SP-49 (cell line): ENCODE measurements around the gene TSFM.

DNA sequence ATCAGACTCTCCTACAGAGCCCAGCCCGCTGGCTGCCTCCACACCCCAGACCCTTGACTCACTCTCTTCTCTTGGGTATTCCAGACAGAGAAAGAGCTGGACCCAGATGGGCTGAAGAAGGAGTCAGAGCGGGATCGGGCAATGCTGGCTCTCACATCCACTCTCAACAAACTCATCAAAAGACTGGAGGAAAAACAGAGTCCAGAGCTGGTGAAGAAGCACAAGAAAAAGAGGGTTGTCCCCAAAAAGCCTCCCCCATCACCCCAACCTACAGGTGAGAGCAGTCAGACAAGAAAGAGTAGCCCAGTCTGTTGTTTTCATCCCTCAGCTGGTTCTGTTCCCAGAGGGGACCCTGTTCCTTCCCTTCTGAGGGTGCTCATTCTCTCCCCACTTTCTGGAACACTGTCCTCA, 19.6 kb downstream of the AGAP2 start:
- PRO-cap, result no peak

- PRO-cap, result no peak
These were observed at the start of gene TSFM for GRCh38 chr12:57782430-57783403. Gene TSFM, plus strand, starts transcription at chr12:57782787.

DNA sequence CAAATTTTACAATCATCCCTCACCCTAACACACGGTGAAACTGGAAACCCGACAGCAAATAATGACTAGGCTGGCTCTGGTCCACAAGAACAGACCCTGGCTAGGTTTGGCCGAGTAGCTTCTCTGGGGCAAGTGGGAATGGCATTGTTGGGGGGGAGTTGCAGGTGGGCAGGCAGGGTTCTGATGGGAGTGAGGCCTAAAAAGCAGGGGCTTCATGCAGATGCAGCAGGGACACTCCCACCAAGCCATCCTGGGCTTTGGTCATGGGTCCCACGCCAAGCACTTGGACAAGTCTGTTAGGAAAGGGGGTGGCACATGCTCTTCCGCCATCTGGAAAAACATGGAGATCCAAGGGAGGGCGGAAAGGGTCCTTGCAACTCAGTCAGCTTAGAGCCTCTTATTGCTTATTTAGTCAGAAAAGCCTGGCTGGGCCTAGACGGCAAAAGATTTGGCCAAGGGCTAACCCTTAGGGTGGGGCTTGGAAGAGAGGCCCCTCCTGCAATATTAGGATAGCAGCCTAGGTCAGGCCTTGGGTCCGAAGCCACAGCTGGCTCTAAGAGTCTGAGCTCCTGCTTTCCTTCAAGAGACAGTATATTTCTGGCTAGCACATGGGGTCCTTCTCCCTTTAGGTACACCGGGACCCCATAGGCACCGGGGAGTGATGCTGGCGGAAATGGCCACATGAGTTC, 2.7 kb upstream of the AVIL start:
- PRO-cap, result no peak

DNA sequence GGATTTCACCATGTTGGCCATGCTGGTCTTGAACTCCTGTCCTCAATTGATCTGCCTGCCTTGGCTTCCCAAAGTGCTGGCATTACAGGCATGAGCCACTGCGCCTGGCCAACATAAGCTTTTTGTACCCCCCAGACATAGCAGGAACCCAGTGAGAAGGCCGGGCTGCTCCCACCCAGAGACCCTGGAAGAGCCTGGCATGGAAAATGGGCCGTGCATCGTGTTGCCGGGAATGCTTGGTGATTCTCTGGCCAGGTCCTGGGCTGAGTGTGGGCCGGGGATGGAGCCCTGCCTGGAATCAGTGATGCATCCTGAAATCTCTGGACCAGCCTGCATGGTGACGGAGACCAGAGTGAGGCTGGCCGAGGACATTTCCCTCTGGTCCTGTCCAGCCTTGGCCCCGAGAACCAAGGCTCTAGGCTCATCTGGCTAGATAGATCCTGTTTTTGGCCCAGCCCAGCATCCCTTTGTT, 46.7 kb upstream of the CTDSP2 start:
- PRO-cap, result no peak

GRCh38 chr12:57905271-57905743, 36.1 kb upstream of the ATP23 start:
- PRO-cap, result no peak

DNA sequence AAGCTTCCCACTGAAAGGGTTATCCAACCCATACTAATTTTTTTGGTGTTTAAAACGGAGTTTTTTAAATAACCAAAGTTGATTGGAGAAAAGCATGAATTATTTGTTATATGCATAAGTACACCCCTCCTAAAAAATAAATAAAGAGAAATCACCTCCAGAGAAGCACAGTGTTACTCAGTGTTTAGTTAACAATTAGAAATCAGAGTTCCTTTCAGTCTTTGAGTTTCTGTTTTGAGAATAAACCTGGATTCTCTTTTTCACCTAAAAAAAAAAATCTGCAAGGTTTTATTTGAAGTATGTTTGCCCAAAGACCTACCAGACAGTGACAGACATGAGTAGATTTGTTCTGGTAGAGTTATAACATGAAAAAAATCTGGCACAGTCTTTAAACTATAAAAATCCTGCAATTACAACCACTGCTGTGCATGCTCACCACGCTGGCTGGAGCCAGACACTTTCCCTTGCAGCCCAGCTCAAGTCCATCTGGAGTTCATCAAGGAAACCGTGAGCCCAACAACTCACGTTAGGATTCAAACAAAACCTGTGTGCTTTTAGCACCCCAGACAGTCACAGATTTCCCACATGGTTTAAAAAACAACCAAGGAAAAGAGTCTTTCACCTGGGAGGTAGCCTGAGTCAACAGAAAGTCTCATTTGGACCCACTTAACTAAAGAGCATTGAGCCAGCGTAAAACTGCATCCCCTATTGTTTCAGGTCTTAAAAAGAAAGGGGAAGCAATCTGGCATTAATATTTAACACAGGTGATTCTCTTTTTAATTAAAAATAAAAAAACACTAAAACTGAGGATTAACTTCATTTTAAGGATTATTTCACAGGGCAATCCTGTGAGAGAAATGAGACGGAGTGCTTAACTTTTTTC, 4.8 kb downstream of the LRIG3 start:
- PRO-cap, result no peak

GRCh38 chr12:59077397-59078134, 157.3 kb upstream of the LRIG3 start:
- PRO-cap, result no peak

- PRO-cap, result no peak
These were observed 938 bp upstream of the USP15 start for GRCh38 chr12:62259326-62259605.

DNA sequence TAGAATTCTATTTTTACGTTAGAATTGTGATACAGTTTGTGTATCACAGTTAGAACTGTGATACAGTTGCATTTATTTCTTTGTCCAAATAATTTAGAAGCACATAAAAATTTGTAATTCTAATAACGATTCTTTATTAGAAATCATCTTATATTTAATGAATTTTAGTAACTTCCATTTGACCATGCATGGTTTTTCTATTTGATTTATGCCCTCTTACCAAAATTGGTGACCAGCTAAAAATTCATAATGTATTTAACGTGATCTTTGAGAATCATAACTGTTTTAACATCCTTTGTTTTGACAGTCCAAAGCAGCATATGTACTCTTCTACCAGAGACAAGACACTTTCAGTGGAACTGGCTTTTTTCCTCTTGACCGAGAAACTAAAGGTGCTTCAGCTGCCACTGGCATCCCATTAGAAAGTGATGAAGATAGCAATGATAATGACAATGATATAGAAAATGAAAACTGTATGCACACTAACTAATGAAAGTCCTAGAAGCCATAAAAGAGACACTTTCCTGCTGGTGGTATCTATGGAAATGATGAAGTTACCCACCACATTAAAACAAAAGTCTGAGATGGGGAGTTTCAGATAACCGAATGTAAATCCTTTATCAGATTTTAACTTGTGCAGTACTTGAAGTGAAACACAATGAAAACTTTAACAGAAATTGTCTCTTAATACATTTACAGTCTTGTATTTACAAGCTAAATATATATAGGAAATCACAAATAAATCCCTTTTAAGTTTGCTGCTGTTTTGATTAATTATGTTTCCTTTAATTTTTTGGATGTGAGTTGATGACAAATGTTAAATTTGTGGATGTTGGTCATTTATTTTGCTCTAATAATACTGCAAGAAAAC, 62.5 kb upstream of the MON2 start:
- PRO-cap, result no peak

DNA sequence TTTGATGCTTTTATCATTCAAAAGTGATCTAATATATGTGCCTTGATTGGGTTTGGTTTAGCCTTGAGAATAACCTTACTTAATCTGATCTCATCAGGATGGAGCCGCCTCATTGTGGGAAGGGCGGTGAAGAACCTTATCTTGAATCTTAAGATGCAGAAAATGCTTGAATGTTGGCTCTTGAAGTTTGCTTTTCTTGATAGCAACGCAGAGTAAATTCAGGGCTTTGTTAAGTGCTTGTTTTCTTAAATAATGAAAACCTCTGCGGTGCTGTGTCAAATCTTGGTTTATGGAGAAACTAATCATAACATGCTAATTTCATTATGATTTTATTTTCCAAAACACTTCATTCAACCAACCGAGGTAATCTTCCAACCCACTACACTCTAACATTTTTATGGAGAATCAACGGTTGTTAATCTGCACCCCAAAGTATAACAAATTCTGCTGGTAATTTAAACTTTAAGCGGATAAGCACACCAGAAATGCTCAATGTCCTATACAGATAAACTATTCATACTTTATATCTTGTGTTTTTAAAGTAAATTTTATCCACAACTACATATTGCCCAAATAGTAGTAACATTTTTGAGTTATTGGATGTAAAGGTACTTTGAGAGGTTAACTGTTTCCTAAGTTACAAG, 138.4 kb downstream of the MON2 start:
- PRO-cap, result no peak

GRCh38 chr12:63150054-63150714, 817 bp downstream of the AVPR1A start:
- PRO-cap, result no peak

GRCh38 chr12:63873546-63874086, 29.1 kb downstream of the SRGAP1 start:
- PRO-cap, result no peak

- PRO-cap, result no peak
These were observed 1.1 kb downstream of the XPOT start for GRCh38 chr12:64405328-64405584.

DNA sequence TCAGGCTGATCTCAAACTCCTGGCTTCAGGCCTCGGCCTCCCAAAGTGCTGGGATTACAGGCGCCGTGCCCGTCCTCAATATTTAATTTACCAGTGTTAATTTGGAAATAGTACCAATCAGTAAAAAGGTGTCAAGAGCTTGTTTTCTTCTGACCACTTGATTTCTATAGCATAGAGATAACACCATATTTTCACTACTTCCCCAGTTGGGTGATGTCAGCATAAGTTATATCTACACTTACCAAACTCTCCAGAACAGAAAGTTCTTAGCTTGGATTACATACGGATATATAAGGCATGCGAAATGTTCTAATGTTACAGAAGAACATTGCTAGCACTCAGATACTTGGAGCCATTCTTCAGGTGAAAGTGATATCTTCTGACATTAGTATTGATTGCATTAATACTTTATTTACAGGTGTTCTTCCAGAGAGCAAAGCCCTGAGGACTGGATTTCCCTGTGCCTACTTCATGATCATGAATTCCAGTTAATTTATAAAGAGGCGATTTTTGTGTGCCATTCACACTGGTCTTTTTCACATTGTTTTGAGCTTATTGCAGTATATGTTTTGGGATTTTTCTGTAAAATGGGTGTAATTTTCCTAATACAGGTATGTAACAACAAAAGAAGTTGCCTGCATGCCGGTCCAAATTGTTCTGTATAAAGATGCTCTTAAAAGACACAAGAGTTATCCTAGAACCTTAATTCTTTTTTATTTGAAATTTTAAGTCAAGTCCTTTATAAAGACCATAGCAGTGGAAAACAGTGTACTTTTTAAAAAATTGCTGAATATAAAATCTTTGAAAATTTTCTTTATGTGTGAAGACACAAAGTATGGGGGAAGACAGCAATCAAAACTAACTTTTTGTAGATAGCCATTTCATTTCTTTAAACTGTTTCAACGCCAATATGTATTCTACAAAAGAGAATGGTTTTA, 4.0 kb upstream of the TBK1 start:
- PRO-cap, result no peak

GRCh38 chr12:64465641-64465982, 13.7 kb downstream of the TBK1 start:
- PRO-cap, result no peak

- PRO-cap, result no peak
These were observed 49.1 kb downstream of the MSRB3 start for GRCh38 chr12:65327476-65328112.

DNA sequence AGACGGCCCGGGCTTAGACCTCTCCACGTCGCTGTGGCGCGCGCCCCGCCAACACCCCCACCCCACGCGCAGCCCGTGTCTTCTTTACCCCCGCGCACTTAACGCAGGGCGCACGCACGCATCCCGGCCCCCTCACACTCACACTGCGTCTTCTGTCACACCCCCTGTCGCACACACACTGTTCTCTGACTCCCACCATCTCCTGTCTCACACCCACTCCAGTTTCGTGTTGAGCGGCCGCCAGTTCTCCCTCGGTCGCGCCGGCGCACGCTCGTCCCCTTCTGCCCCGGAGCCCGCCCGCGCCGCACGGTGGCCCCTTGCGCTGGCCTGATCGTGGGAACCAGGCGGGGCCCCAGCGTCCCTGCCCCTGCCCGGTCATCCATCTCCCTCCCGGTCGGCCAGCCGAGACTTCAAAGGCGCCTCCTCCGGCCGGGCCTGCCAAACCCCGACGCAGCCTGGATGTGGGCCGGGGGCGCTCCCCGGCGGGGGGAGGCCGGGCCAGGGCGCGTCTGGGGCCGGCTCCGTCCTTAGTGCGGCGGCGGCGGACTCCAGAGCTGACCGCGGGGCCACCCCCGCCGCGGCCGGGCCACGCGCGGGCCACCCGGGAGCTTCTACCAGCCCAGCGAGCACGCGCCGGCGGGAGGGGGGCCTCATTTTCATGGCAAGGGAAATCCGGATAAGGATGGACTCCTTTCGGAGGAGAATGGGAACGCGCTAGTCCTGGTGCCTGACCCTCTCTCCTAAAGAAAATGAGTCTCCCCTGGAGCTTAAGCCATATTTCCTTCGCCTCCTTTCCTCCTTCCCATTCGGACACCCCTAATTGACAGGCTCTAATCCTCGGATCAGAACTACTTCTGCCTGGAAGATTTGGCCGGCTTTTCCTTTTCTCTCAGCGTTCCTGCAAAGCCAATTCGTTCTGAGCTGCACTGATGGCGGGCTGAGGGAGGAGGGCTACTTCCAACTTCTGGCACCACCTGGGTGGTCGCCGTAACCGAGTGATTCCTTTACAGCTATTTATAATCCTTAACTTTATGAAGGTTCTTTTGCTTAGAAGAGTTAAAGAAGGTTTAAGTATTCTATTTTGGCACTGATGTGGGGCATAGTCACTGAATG, 81.9 kb upstream of the HMGA2 start:
- PRO-cap, result no peak

GRCh38 chr12:65822572-65823277, 1.6 kb upstream of the HMGA2 start:
- PRO-cap, result no peak

DNA sequence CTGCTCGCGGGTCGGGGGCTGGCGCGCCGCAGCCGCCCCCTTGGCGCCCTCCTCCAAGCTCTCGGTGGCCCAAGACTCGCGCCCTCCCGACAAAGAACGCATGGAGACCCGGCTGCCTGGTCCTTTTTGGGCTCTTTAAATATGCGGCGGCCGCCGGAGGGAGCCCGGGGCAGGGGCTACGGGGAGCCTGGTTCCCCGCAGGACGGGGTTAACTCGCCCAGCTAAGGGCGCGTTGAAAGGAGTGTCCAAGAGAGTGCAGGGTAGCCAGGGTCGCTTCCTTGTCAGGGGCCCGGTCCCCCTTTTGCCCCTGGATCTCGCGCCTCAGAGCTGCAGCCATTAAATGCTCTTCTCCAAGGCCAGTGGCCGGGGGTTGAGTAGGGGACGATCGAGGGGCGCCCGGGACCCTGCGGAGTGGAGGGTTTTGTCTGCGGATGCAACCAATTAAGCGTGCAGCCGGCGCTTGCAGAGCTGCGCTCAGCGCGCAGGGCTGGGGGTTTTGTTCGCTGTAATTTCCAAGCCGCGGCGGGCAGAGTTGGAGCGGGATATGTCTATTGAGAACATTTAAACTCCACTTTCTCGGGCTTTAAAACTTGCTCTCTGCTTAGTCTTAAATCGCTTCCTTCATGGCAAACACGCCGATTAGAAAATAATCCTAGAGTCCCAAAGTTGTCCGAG, 1.7 kb downstream of the HMGA2 start:
- PRO-cap, result no peak

GRCh38 chr12:66168573-66169018, 1.2 kb downstream of the TMBIM4 start:
- PRO-cap, result no peak